PFSK-1 (cell line): ENCODE results near the gene GPR6.

- RRBS, result 15% methylated on average over 16 of the region's 38 CpGs
Observed at GRCh38 chr6:109977909-109978565, at the start of gene GPR6. Gene GPR6 (plus strand): TSS chr6:109978311.

DNA sequence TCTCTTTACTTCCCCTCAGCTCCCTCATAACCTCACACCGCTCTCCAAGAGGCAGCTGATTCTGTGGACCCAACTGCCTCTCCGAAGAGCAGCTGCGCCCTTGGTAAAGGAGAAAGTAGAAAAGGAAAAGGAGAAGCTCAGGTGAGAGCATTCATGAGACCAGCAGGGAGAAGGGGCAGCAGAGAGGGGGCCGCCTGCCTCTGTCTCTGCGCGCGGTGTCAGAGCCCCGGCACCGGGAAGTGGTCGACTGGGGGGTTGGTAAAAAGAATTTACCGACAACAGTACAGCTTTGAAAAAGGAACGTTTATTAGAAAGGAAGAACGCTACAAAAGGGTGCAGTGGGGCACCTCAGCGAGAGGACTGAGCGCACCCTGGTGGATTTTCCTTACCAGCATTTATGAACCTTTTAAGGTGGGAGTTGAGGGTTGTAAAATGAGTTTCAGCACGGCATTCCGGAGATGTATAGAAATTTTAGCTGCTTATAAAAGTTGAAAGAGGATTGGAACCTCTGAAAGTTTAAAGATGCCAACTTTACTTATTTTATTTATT lies 61.9 kb downstream of the GPR6 start:
- RRBS, result no CpG with 5 or more reads among the region's 17 CpGs

DNA sequence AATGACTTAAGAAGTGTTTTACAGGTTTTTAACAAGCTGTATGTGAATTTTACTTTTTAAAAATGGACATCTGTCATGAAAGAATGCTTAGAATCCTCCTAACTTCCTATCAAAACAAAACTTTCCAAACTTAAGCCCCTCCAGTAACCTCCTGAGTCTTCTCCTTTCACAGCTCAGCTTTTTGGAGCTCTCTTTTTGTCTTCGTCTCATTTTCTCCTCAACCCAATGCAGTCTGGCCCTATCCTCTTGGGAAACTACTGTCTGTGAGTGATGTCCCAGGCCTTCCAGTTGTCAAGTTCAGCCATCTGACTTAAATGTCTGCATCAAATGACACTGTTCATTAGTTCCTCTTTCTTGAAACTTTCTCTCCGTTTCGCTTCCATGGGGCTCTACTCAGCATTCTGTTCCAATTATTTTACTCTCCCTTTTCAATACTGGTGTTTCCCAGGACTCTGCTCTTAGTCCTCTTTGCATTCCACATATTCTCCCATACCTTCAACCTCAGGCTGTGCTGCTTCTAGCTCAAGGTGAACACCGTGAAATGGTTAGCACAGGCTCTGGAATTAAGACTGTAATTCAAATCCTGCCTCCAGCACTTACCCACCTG lies 1.4 kb downstream of the CDC40 start:
- RRBS, result no CpG with 5 or more reads among the region's 4 CpGs

GRCh38 chr6:110356424-110357210 lies 1.5 kb downstream of the METTL24 start:
- RRBS, result 84% methylated on average over 5 of the region's 24 CpGs

- RRBS, result no CpG with 5 or more reads among the region's 3 CpGs
Observed at GRCh38 chr6:110681321-110682103, 133.8 kb downstream of the CDK19 start.

- RRBS, result no CpG with 5 or more reads among the region's 4 CpGs
Observed at GRCh38 chr6:110738638-110739458, 76.4 kb downstream of the CDK19 start.

GRCh38 chr6:110875514-110876137 lies 1.0 kb downstream of the AMD1 start:
- RRBS, result under 1% methylated on average over 25 of the region's 62 CpGs

- RRBS, result no CpG with 5 or more reads among the region's 3 CpGs
Observed at GRCh38 chr6:110894870-110895614, 20.5 kb downstream of the AMD1 start.

- RRBS, result no CpG with 5 or more reads among the region's 3 CpGs
Observed at GRCh38 chr6:111126850-111127232, 39.5 kb downstream of the SLC16A10 start.

DNA sequence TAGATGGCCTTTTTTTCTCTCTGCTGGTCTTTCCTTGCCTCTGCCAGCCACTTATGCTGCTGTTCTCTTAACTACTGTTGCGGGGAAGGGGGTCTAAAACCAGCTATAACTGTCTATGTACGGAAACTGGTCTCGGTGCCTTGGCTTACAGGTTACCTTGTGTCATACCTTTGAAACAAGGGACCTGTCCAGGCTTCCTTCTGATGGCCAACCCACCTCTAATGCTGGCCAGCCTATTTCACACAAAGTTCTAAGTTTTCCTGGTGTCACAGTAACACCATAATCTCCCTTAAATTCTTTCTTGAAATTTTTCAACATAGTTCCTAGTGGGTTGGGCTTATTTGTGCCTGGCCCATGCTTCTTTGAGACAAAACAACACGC lies 30.0 kb downstream of the MFSD4B start:
- RRBS, result no CpG with 5 or more reads among the region's 4 CpGs

DNA sequence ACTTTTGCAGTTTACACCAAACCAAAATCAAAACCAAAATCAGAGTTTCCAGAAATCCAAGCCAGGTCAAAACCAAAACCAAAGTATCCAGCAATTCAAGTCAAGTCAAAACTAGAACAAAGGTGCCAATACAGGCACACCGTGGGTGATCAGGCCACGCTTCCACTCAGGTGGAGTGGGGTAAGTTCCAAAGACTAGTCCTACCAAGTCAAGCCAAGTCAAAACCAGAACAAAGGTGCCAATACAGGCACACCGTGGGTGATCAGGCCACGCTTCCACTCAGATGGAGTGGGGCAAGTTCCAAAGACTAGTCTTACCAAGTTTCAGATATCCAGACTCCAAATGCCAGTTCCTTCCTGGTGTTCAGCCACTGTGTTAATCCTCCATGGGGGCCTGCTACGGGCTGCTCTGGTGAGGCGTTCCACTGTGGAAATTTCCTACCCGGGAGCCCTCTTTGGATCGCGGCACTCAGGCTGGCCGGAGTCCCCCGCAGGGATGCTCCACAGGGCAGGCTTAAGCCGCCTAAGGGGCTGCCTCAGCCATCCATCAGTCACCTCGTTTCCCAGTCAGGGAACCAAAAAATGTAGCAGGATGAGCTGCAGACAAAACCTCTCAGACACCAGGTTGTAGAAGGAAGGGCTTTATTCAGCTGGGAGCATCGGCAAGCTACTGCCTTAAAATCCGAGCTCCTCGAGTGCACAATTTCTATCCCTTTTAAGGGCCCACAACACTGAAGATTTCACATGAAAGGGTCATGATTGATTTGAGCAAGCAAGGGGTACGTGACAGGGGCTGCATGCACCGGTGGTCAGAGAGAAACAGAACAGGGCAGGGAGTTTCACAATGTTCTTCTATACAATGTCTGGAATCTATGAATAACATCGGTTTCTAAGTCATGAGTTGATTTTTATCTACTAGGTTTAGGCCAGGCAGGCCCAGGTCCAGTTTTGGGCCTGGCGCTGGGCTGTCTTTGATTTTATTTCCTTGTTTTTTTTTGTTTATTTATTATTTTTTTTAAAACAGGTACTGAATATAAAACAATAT lies 30.7 kb downstream of the MFSD4B start:
- RRBS, result no CpG with 5 or more reads among the region's 20 CpGs

GRCh38 chr6:111346013-111346433 lies 86.9 kb downstream of the MFSD4B start:
- RRBS, result no CpG with 5 or more reads among the region's 2 CpGs

- RRBS, result 2% methylated on average over 10 of the region's 82 CpGs
Observed at GRCh38 chr6:111483349-111483998, 456 bp upstream of the REV3L start.

GRCh38 chr6:111574256-111574983 lies 31.3 kb downstream of the TRAF3IP2 start:
- RRBS, result no CpG with 5 or more reads among the region's 3 CpGs

- RRBS, result no CpG with 5 or more reads among the region's 6 CpGs
Observed at GRCh38 chr6:111608952-111609434, 3.3 kb upstream of the TRAF3IP2 start.

- RRBS, result no CpG with 5 or more reads among the region's 10 CpGs
Observed at GRCh38 chr6:111615044-111615582, 9.4 kb upstream of the TRAF3IP2 start.

DNA sequence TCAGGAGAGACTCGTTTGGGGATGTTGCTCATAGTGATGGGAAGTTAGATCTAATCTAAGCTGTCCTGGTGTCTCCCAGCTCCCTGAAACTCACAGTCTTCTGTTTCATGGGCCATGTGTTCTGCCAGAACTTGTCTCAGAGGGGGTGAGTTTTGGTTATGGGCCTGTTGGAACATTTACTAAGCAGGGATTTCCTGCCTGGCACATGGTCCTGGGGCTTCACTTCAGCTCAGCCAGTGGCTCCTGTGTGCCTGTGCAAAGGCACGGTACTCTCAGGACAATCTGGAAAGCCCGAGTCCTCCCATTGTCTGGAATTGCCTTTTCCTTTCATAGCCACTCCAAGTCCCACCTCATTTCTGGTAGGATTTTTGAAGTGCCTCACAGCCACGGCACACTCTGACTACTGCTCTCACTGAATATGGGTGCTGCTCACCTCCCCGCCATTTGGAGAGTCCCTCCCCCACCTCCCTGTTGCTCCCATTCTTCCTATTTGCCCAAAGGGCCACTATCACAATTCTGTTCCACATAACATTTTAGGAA lies 17.7 kb upstream of the TRAF3IP2 start:
- RRBS, result no CpG with 5 or more reads among the region's 5 CpGs

DNA sequence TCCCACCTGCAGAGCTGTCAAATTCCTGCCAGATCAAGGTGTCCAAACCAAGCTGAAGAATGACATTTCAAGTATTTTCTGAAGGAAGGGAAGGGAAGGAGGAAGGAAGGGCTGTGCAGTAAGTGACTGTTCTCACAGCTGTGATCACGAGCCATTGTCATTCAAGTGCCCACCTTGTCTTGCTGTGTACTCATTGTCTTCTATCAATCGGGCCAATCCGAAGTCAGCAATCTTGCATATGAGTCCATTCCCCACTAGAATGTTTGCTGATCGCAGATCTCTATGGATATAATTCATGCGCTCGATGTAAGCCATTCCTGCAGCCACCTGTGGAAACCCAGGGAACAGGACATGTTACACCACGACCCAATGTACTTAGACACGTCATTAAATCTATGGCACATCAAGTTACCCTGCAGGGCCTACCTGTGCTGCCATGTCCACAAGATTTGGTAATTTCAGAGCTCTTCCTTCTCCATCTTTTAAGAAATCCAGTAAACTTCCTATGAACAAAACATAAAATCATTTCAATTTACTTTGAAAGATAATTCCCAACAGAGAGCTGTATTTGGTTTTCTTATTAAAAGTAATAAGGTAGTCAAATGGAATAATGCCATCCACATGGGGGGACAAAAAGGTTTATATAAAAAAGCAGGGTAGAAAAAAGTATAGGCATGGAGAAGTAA lies 88.7 kb upstream of the TRAF3IP2 start:
- RRBS, result no CpG with 5 or more reads among the region's 8 CpGs

- RRBS, result no CpG with 5 or more reads among the region's 5 CpGs
Observed at GRCh38 chr6:111702641-111703217, 97.1 kb upstream of the TRAF3IP2 start.

- RRBS, result no CpG with 5 or more reads among the region's 1 CpG
Observed at GRCh38 chr6:111708308-111708649, 102.6 kb upstream of the TRAF3IP2 start.